Mesenchymal stem cell of Wharton's jelly (primary cell): ENCODE measurements around the gene PHACTR2.

DNA sequence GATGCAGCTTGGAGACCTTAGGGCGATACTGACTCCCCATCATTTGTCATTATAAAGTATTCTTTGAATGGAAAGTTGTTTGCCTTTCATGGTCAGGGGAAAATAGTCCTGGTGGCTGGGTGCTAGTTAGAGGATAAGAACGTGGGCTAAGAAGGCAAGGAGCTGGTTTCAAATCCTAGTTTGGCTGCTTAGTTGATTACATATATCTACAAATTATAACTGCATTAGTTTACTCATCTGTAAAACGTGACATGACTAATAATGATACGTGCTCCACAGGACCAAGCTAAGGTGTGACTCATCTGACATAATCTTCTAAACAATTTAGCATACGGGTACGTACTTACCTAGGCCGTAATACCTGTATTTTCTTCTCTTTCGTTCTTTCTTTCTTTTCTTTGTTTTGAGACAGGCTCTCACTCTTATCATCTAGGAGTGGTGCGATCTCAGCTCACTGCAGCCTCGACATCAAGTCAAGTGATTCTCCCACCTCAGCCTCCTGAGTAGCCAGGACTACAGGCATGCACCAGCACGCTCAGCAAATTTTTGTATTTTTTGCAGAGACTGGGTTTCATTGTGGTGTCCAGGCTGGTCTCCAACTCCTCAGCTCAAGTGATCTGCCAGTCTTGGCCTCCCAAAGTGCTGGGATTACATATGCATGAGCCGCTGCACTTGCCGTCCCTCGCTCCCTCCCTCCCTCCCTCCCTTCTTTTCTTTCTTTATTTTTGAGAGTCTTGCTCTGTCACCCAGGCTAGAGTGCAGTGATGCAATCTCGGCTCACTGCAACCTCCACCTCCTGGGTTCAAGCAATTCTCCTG, 1274.2 kb upstream of the GJE1 start:
- CAGE, long polyA plus RNA: no peak

DNA sequence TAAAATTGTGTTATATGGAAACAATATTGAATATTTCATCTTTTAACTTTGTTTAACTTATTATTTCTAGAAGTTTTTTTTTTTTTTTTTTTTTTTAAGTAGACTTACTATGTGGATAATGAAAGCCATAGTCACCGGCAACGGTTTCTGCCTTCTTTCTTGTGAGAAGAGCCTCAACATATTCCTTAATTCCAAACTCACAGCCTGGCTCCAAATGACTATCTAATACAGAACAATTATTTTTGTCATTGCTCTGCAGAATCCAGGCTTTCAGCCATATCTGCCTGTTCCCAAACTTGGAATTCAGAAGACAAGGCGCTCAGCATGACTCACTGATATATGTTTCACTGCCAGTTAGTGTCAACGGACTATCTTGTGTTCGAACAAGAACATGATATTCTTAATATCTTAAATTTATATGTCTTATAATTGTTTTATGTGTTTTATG, 669.6 kb upstream of the GJE1 start:
- CAGE, long polyA plus RNA: no peak

- CAGE, long polyA plus RNA: no peak
Measured at GRCh38 chr6:141745820-141746252, 386.9 kb upstream of the GJE1 start.

DNA sequence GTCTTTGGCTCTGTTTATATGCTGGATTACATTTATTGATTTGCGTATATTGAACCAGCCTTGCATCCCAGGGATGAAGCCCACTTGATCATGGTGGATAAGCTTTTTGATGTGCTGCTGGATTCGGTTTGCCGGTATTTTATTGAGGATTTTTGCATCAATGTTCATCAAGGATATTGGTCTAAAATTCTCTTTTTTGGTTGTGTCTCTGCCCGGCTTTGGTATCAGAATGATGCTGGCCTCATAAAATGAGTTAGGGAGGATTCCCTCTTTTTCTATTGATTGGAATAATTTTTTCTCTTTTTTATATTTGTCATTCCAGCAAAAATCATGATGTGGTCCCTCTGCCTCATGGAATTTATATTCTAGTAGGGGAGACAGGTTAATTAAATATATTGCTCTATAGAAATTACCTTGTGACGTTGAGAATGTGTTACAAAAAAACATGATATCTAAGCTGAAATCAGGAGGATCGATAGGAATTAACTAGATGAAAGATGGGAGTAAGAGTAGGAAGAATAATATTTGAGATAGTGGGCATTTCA, 122.7 kb downstream of the ADGRG6 start:
- CAGE, long polyA plus RNA: no peak

GRCh38 chr6:142542718-142543224, 241.0 kb downstream of the ADGRG6 start:
- CAGE, long polyA plus RNA: no peak

DNA sequence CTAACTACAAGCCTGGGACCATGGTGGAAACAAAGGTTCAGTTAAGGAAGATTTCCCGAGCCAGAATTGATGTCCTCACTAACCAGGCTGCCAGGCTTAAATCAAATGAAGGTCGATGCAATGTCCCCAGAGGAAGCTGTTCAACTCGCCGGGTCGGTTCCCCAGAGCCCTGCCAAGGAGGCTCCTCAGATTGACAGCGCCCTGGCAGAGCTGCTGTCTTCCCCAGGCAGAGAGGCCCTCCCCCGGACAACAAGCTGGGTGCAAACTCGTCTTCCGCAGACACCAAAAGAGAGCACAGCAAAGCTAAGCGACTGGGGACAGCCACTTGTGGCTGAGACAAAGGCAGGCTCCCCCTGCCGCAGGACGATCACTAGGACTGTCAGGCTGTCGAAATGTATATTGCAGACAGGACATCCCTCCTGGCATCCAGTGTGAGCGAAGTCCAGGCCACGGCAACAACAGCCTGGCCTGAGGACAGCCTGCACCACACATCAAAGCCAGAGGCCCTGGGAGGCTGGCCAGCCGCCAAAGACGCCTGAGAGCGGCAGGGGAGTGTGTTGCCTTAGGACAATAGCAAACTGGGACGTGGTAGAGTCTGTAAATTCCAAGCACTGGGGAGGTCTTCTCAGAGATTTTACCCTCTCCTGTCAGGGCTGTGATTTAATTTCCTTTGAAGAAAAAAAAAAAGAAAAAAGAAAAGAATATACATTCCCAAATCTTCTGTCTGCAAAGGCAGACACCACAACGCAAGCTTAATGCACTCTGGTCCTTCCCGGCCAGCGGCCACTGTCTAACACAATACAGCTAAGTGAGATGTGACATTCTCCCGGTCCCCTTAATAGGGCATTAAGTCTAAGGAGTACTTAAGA, 99.1 kb downstream of the HIVEP2 start:
- CAGE, long polyA plus RNA: no peak

DNA sequence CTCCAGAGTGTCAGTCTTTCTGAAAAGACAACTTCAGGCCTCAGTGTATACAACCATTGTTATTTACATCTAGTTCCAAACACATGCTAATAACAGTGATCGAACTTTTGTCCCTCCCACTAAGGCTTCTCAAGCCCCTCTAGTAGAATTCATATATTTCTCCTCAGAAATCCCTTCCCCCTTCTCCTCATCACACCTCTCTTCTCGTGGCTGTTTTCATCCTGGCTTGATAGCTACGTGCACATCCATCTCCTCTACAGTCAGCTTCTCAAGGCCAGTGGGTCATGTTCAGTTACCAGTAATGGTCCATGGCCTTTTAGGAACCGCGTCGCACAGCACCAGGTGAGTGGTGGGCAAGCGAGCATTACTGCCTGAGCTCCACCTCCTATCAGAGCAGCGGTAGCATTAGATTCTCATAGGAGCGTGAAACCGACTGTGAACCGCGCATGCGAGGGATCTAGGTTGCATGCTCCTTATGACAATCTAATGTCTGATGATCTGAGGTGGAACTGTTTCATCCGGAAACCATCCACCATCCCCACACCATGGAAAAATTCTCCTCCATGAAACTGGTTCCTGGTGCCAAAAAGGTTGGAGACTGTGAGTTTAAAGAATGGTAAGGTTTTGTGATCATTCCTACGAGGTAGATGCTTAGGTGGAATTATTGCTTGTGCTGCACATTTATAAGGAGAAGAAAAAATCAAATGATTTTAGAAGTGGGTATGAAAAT, 32.6 kb downstream of the HIVEP2 start:
- CAGE, long polyA plus RNA: no peak

GRCh38 chr6:142912978-142913469, 32.0 kb downstream of the HIVEP2 start:
- CAGE, long polyA plus RNA: no peak

DNA sequence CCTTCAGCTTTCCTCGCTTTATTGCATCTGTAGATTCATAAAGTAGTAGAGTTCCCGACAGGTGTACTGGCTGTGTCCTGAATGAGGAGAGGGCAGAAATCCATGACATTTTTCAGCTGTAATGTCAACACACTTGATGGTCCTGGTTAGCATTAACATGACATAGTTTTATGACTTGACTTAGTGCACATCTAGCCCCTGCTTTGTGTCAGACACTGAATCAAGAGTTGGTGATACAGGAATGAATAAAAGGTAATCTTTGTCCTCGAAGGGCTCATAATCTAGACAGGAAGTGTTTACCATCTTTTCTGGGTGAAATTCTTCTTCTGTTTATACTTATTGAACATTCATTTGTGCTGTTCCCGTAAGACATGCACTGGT, 55.1 kb downstream of the AIG1 start:
- CAGE, long polyA plus RNA: no peak

DNA sequence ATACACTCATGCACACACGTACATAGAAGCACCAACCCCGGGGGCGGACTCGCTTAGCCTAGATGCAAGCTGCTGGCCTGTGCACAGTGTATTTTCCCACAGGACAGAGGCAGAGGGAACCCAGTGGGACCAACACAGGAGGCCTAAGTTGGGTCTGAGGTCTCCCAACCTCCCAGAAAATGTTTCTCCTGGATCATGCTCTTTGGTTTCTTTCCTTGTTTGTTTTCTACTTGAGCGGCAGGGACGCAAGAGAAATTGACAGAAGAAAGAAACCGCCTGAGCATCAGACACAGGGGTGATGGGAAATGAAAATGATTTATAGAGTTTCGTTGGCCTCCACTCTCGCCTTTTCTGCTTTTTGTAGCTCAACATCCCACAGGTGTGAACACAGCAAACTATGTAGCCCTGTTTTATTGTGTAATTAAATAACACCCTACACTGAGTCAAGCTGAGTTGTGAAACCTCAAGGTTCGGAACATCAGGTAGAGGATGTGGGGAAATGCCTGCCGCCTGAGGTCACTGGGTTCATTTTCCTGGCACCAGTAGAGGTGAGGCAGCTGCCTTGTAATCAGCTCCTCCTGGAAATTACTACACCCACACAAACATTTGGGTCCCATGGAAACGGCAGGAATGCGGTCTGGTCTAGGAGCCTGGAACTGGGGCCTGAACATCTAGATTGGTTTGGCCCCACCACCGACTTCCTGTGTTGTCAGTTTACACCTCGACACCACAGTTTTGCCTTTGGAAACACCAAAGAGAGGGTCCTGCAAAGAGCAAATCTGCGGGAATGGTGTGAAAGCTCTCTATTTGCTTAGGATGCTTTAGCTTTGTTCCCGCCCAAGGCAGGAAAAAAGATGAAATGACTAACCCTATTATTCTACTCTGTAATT, 53.2 kb downstream of the ADAT2 start:
- CAGE, long polyA plus RNA: no peak

GRCh38 chr6:143556418-143556807, 44.9 kb upstream of the FUCA2 start:
- CAGE, long polyA plus RNA: no peak

GRCh38 chr6:143581937-143582458, 70.5 kb upstream of the FUCA2 start:
- CAGE, long polyA plus RNA: no peak

DNA sequence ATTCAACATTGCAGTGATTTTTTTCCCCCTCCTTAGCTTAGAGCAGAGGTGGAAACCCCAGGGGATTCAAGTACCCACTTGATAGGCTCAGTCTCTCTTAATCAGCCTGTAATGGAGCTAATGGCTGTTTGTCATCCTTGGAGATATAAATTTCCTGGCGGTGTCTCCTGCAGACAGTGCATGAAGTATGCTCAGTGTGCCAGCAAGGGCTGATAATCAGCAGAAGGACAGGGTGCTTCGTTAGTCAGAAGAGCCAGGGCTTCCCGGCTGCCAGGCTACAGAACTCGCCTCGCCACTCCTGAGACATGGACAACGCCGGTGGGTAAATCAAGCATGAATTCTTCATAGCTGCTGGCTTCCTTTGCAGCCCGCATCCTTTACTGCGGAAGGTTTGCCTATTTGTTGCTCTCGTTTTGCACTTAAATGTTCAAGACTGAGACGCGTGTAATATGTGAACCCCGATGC, 69.7 kb upstream of the PHACTR2 start:
- CAGE, long polyA plus RNA: no peak

- CAGE, long polyA plus RNA: no peak
Measured at GRCh38 chr6:143673491-143674034, 4.2 kb upstream of the PHACTR2 start.

DNA sequence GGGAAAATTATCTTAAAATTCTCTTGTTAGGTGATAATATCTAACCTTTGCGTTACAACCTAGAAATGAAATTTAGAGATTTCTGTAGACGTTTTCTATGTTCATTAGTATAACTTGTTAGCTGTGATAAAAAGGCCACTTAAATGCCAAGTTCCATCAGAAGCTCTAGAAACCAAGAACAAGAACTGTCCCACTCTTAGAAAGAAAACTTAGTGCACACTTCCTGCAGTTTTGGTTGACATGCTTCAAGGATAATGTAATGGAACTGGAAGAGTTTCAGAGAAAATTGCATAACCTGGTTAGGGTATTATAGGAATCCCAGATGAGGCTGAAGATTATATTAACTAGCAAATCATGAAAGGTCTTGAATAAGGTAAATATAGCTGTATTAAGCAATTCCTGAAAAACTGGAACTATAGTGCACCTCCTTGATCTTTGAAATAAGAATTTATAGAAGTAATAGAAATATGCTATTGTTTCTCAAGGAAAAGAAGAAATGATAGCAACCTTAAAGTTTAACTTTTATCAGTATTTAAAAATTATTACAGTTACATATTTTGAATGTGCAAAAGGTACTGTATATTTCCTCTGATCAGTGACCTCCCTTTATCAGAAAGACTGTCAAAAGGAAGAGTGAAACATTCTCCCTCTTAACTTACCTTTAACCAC, 1.8 kb upstream of the PHACTR2 start:
- CAGE, long polyA plus RNA: no peak

DNA sequence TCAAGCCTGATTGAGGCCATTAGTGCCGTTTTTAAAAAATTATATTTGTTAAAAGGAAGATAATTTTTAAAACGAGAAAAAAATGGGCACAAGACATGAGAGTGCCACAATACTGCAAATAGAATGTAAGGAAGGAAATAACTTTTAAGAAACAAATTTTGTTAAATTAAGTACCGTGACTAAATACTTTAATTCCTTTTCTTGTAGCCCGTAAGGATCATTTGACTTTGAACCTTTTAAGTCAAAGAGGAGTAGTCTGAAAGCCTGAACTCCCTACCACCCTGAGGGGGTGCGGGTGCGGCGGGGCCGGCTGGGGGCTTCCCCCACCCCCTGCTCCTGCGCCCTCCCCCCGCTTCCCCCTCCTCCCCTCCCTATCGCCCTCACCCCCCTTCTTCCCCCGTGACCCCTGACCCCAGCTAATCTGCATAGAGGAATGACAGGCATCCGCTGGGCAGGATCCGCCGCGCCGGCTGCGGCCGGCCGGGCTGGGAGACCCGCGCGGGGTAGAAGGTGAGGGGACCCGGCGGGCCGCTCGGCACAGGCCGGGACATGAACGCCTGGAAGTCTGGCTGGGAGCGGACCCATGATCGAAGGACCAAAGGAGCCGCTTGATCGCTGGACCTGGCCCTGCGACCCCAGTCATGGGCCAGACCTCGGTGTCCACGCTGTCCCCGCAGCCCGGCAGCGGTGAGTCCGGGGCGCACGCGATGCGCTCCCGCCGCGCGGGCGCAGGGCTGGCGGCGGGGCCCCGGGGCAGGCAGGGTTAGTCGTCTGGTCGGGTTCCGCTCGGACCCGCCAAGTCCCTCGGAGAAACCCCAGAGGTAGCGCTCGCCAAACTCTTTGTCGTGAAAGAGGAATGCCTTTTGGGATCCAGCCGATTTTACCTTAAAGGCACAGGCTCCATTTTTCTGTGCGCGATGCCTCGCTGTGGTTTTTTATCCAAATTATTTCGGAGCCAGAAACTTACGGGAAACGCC, at the start of gene PHACTR2:
Gene PHACTR2, plus strand, starts transcription at position 443 of the 977 bp plus-strand sequence.
- CAGE, long polyA plus RNA: no peak

DNA sequence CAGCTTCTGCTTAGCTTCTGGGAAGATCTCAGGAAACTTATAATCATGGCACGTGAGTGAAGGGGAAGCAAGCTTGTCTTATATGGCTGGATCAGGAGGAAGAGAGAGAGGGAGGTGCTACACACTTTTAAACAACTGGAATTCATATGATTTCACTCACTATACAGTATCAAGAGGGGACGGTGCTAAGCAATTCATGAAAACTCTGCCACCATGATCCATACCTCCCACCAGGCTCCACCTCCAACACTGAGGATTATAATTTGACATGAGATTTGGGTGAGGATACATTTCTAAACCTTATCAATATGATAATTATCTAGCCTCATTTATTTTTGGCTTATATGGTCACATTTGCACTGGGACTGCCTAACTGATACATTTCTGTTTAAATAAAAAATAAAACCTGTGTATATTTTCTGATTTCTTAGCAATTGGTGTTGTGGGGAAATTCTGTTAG, 30.1 kb downstream of the PHACTR2 start:
- CAGE, long polyA plus RNA: no peak

GRCh38 chr6:144180665-144180891, 30.3 kb downstream of the STX11 start:
- CAGE, long polyA plus RNA: no peak

DNA sequence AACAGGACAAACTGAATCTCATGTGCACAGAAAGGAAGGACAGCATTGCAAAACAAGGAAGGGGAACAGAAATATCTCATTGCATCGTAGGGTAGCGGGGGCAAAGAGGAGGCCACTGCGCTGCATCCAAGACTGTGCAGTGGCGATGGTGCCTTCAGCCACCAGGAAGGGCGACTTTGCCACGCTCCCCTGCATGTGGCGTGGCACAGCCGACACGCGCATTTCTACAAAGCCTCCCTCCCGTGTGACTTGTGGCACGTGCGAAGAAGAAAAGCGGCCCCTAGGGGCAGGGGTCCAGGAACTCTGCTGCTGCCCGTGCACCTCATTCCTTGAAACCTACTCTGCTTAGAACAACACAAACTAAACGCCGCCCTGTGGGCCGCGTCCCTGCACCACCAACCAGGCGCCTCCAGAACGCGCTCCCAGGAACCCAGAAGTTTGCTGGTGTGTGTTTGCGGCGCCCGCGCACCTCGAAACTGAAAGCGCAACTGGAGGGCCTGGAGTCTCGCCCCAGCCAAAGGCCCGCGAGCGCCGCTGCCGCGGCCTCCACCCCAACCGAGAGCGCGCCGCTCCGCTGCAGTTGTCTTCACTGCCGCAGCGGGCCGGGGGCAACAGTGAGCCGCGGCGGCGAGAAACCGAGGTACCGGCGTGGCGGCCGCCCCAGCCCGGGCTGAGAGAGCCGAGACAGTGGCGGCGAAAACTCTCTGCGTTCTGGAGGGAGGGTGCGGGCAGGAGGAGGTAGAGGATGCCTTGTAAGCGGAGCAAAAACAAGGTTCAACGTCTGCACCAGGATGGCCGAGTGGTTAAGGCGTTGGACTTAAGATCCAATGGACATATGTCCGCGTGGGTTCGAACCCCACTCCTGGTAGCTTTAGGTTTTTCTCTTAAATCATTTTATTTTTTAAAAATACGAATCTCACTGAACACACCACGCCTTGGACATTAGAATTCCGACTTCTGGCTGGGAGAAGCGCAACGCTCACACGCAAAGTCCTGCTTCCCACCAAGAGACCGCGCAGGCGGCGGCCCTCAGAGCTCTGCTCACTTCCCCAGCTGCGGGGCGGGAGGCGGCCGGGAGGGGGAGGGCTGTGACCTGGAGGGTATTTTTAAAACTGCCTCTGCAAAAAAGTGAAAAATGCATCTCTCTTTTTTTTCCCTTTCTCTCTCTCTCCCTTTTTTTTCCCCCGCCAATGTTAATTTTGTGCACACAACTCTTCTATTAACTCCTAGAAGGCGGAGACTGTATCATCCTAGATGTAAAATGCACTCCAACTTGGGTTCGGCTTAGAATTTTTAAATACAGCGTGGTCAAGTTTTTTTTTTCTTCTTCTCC, 65.9 kb downstream of the STX11 start:
- CAGE, long polyA plus RNA: no peak

GRCh38 chr6:144302487-144303160, 17.5 kb downstream of the UTRN start:
- CAGE, long polyA plus RNA: no peak